ENCODE measurements around a stretch of chr1.

- PRO-cap: no peak
These were observed 3.0 kb downstream of the MARCKSL1 start for GRCh38 chr1:32333058-32333459.

- PRO-cap: no peak
These were observed 9.3 kb downstream of the FAM229A start for GRCh38 chr1:32352744-32353664.

DNA sequence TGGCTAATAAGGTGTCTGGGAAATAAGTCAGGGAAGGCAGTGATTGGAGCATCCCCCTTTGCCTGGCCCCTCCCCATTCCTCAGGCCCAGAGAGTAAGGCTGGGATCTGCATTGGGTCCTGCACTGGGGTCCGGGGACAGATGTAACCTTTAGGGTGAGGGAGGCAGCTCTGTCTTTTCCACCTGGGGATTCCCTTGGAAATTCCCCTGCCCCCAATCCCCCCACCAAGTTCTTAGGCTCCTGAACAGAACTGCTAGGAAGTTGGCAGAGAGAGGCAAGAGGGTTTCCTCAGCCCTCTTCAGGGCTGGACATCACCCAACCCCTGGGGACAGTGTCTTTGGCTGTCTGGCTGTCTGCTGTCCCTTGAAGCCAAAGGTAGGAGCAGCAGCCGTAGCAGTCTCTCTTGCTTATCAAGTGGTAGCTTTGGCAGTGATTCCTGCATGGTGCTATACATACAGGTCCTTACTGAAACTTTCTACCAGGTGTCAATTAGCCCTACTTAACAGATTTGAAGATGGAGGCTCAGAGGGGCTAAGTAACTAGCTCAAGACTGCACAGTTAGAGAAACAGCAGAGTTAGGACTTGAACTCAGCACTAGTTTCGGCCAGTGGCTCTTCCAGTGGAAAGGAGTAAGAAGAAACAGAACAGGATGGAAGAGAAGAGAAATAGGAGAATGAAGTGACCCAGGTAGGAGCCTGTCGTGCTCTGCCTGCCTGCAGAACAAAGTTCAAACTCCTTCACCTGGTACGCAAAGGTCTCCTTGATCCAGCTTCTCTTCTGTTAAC, 4.2 kb downstream of the FAM229A start:
- PRO-cap: no peak

DNA sequence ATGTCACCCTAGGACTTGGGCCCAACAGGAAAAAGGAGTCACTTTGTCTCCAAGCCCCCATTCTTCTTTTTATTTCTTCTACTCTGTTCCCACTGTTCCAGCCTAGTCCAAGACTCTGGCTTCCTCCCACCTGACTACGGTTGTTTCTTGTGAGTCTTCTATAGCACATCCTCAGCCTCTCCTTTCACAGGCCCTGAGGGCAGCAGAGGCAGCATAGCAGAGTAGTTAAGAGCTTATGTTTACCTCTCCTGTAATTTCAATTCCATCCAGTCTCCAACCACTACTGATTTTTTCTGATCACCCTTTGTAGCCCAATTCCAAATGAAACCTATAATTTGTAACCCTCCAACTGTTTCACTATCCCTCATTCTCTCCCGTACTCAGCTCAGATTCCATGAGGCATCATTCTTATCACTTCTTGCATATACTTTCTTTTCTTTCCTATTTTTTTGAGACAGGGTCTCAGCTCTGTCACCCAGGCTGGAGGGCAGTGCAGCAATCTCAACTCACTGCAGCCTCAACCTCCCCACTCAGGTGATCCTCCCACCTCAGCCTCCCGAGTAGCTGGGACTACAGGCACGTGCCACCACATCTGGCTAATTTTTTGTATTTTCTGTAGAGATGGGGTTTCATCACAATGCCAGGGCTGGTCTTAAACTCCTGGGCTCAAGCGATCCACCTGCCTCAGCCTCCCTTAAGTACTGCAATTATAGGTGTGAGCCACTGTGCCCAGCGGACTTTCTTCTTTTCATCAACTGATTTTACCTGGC, 10.9 kb downstream of the TSSK3 start:
- PRO-cap: no peak

DNA sequence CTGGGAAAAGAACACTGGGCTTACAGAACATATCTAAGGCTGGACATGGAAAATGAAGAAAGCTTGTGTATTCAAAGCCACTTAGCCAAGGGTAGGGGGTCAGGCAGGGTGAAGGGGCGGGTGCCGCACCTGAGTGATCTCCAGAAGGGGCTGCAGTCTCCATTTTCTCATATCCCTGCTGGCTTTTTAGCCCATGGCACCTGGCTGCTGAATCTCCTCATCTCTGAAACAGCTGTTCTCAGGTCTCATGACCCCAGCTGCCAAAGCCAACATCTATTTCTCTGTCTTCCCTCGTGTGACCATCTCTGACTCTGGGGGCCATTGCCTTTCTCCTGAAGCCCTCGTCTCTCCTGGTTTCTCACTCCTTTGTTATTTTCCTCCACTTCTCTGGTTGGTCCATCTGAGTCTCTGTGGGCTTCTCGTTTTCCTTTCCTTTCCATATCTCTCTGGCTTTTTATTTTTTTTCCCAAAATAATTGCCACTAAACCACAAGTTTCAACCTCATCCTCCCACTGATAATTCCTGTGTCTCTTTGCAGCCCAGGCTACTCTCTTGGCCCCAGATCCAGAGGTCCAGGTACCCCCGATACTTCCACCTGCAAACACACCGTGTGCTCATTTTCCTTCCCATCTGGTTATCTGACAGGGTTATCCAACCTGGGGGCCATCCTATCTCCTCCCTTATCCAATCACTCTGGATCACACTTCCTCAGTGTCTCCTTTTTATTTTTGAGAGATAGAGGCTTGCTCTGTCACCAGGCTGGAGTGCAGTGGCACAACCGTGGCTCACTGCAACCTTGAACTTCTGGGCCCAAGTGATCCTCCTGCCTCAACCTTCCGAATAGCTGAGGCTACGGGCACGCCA, 15.1 kb downstream of the BSDC1 start:
- PRO-cap: no peak

GRCh38 chr1:32780104-32780393, 37.1 kb downstream of the YARS1 start:
- PRO-cap: no peak

GRCh38 chr1:32806762-32807634, 10.2 kb downstream of the YARS1 start:
- PRO-cap: no peak

GRCh38 chr1:32818497-32818764, 978 bp downstream of the S100PBP start:
- PRO-cap: no peak

DNA sequence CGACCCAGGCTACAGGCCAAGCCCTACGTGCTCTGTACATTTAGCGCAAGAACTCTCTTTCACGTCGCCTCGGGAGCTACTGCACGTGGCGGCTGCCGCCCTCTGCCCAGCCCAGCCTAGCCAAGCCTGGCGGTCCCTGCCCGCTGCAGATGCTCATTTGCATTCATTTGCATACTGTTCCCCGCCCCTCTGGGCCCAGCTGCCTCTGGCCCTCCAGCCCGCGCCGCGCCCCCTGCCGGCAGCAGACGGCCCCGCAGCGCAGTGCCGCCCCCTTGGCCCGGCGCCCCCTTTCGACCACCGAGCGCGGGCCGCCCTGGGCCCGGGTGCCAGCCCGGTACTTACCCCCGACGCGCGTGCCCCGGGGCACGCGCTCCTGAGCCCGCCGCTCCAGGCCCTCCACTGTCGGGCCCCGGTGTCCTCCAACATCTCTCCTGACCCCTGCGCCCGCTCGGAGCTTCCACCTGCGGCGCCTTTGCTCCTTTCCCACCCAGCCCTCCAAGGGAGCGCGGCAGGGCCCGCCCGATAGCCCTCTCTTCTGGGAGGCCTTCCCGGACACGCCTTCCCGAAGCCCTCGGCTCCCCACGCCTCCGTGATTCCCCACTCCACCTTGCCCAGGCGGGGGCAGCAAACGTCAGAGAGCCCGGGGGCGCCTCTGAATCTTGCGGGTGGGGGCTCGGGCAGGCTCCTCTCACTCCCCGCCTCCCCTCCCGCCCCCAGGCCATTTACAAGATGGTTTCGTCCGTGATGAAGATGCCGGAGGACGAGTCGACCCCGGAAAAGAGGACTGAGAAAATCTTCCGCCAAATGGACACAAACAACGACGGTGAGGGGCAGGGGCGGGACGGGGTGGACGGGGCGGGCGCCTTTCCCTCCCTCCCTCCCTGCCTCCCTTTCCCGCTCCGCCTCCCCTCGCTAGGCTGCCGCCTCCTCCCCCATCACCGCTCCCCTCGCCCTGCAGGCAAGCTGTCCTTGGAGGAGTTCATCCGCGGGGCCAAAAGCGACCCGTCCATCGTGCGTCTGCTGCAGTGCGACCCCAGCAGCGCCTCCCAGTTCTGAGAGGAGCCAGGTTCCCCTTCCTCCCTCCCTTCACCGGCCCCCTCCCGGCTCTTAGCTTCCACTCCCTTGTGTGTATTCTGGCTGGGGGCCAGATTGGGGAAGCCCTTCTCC, 6.9 kb downstream of the HPCA start:
- PRO-cap: no peak

GRCh38 chr1:32925493-32925707, 24.2 kb upstream of the TMEM54 start:
- PRO-cap: no peak

DNA sequence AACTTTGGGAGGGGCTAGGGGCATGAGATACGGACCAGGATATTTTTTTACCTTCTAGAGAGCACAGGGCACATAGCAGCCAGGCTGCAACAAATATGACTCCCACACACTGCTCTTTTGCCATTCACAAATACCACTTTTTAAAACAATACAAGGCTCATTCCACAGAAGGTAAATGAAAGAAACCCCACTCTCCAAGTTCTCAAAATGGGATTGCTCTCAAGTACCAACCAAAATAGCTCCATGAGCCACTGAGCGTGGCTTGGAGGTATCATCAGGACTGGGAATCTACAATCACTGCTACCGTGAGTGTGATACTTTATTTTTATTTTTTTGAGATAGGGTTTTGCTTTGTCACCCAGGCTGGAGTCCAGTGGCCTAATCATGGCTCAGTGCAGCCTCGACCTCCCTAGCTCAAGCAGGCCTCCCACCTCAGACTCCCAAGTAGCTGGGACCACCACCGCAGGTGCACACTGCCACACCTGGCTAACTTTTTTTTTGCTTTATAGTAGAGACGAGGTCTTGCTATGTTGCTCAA, 19.2 kb downstream of the AK2 start:
- PRO-cap: no peak

DNA sequence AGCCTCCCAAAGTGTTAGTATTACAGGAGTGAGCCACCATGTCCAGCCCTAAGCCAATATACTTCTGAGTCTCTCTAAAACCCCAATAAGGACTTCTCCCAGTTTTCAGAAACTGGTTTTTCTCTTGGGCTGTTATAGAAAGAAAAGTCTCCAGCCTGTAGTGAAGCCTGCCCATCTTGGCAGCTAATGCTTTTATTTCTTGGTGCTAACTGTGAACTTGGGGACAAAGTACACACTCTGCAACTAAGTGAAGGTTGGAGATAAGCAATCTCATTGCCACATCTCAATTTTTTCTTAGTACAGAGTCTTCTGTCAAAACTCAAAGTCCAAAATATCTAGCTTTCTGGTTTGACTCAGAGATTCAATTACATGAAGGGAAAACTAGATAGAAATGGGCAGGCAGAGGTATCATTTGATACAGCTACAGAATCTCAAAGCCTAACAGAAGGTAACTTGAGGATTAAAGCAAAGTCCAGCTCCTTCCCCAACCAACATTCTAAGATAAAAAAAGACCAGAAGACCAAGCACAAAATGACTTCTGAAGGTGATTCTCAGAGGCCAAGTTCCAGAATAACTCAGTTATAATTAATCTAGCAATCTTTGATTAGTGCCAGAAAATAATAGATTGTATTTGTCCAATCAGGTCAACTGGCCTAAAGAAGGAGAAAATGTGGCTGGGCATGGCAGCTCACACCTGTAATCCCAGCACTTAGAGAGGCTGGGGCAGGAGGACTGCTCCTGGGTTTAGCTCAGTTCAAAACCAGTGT, 13.9 kb downstream of the AK2 start:
- PRO-cap: no peak

- PRO-cap: no peak
These were observed 4.6 kb downstream of the AK2 start for GRCh38 chr1:33031972-33032690.

GRCh38 chr1:33050153-33050799, 13.6 kb upstream of the AK2 start:
- PRO-cap: no peak

DNA sequence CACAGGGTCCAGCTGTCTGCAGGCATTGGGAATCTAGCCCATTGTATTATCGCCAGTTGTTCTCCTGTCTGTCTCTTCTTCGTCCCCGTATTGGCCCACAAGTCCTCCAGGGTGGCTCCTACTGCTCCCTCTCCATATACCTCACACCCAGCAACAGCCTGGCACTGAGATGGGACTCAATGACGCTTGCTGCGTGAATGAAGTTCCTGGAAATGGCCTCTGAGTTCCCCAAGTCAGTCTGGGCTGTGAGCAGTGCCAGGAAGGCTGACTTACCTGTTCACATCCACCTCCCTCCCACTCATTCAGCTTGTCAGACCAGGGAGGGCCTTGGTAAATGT, 14.4 kb downstream of the TRIM62 start:
- PRO-cap: no peak

- PRO-cap: unidirectional peak, minus-strand start at chr1:33256870
These were observed 753 bp downstream of the ZNF362 start for GRCh38 chr1:33256625-33257864.

- PRO-cap: no peak
These were observed 17.2 kb downstream of the ZNF362 start for GRCh38 chr1:33273375-33274037.

DNA sequence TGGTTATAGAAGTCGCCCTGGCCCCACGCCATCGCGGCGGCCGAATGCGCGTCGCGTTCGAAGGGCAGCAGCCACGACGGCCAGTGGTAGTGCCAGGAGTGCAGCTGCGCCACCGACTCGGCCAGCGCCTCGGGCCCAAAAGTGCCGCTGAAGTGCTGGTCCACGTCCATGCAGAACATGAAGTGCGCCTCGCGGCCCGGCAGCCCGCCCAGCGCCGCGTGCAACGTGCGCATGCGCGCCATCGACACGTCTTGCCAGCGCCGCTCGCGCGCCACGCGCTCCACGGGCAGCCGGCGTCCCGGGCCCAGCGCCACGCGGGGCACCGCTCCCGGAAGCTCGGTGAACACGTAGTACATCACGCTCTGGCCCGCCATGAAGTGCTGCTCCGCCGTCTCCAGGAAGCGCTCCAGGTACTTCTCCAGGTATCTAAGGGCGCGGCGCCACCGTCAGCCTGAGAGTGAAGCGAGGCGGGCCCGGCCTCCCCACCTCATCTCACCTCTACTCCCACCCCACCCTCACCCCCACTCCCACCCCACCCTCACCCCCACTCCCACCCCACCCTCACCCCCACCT, 13.8 kb downstream of the A3GALT2 start:
- PRO-cap: no peak

- PRO-cap: no peak
These were observed 165 bp downstream of the A3GALT2 start for GRCh38 chr1:33320794-33321071.

DNA sequence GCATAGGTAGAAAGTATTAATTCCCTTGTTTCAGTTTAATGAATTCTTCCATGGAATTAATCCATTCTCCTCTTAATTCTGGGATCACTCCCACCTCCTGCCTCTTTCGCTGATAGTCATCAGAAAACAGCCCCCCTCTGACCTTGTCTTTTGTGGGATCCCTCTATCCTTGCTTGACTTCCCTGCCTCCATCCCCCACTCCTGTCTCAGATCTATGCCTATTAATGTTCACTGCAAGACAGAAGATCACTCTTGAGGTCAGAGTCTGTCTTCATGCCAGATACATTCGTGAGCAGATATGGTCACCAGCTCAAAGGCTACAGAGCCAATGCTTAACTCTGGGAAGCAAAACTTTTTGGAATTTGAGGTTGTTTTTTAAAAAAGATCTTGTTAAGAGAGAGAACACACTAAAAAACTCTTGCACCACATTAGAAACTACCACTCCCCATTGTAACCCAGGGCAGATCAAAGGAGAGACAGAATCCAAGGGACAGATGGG, 17.1 kb upstream of the A3GALT2 start:
- PRO-cap: no peak

Measured in left cardiac atrium (tissue), 1 donor.